Left cardiac atrium (tissue), 1 donor: ENCODE measurements around the genes ZNF526, PAFAH1B3 and LIPE.

- PRO-cap = no peak
Observed at GRCh38 chr19:41714240-41714920, 6.0 kb downstream of the CEACAM5 start.

DNA sequence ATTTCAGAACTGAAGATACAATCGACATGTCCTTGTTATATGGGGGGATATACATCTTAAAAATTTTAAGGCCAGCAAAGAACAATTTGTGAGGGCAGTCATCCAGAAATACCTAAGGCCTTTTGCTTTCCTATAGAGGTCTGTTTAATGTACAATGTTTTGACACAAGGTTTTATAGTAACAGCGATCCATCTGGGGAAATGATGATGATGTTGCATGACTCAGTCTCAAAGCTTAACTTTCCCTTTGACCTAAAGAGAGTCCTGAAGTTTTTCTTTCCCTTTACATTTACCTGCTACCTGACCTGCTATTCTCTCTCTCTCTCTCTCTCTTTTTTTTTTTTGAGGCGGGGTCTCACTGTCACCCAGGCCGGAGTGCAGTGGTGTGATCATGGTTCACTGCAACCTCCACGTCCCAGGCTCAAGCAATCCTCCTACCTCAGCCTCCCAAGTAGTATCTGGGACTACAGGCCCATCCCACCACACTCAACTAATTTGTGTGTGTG is 20.1 kb upstream of the CEACAM6 start:
- PRO-cap = no peak

- PRO-cap = no peak
Observed at GRCh38 chr19:41740670-41741543, 14.4 kb upstream of the CEACAM6 start.

GRCh38 chr19:41752347-41753085 is 2.8 kb upstream of the CEACAM6 start:
- PRO-cap = no peak

- PRO-cap = no peak
Observed at GRCh38 chr19:41784265-41784932, 12.0 kb upstream of the CEACAM3 start.

DNA sequence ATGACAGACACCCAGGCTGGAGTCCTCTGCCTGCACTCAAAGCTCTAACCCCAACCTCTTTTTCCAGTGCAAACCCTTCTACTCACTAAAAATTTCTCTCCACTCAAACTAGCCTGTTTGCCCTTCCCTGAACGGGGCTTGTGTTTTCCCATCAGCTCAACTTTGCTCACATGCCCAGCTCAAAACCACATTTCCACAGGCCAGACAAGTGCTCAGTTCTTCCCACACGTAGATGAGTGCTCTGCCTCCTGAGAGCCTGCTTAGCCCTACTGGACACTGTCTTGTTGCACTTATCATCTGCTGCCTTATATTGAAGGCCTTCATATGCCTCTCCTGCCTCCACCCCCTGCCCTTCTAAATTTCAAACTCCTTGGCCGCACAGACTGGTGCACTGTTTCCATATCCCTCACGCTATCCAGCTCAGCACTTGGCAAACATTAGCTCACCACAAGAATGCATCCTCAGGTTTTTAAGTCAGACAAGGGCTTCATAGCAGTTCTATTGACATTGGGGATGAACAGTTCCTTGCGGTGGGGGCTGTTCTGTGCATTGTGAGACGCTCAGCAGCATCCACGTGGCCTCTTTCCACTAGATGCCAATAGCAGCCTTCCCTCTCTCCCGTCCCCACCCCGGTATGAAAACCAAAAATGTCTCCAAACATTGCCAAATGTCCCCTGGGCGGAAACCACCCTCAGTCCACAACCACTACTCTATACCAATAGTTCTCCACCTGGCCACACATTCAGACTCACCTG is 3.9 kb upstream of the CEACAM3 start:
- PRO-cap = no peak

- PRO-cap = no peak
Observed at GRCh38 chr19:41891697-41892061, 8.7 kb downstream of the ARHGEF1 start.

DNA sequence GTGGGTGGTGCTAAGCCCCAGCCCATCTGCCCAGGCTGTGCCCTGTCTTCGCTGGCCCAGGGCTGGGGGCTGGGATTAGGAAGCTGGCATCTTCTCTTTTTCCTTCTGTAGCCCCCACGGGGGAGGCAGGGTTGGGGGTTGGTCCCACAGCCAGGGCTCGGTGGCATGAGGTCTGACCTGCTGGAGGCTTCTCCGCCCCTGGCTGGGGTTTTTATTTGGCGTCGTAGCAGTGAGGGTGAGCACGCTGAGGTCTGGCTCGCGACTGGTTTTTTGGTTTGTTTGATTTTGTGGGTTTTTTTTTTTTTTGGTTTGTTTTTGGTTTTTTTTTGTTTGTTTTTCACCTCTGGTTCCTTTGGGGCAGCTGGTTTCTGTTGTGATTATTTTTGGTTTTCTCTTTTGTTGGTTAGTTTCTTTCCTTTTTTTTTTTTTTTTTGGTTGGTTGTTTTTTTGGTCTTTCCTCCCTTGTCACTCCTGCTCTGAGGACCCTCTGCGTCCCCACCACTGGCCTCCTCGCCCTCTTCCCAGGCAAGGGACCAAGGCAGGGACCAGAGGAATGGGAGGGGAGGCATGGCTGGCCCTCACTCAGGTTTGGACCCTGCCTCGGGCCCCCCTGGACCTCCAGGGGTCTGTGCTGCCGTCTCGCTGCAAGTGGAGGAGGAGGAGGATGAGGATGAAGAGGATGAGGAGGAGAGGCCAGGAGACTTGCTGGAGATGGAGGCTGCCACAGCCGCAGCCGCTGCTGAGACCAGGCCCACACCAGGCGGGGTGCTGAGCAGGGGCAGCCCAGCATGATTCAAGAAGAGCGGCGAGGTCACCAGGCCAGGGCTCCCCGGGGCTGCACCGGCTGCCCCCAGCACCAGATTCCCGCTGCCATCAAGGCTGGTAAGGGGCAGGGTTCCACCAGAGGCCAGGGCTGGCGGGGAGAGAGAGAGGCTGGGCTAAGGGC is 15.0 kb downstream of the ZNF574 start:
- PRO-cap = no peak

- PRO-cap = no peak
Observed at GRCh38 chr19:42196182-42197287, 20.9 kb downstream of the DEDD2 start.

DNA sequence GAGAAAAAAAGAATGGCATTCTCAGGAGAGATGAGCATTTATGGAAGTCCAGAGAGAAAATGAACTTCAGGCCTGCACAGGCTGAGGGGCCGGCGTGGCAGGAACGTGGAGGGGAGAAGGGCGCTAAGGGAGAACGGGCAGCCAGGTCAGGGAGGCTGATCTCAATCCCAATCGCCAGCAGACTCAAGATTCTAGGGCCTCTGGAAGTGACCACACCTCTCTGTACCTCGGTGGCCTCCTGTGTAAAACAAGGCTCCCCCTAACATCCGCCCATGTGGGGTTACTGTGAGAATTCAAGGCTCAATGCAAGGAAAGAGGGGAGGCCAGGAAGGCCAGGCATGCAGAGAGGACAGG is 14.1 kb downstream of the DEDD2 start:
- PRO-cap = no peak

- PRO-cap = no peak
Observed at GRCh38 chr19:42209518-42209963, 7.9 kb downstream of the DEDD2 start.

- PRO-cap = bidirectional peak, plus-strand start at chr19:42220312, minus-strand start at chr19:42220130
Observed at GRCh38 chr19:42219643-42220695, at the start of gene ZNF526. Gene ZNF526 (plus strand): TSS chr19:42220312.

DNA sequence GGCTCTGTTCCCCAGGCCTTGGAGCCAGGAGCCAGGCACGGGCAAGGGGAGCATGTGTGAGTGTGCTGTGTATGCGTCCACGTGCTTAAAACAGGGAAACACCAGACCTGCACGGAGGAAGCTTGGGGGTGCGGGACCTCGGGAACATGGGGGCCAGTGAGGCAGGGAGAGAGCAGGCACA is 2.3 kb downstream of the ERF start:
- PRO-cap = no peak

DNA sequence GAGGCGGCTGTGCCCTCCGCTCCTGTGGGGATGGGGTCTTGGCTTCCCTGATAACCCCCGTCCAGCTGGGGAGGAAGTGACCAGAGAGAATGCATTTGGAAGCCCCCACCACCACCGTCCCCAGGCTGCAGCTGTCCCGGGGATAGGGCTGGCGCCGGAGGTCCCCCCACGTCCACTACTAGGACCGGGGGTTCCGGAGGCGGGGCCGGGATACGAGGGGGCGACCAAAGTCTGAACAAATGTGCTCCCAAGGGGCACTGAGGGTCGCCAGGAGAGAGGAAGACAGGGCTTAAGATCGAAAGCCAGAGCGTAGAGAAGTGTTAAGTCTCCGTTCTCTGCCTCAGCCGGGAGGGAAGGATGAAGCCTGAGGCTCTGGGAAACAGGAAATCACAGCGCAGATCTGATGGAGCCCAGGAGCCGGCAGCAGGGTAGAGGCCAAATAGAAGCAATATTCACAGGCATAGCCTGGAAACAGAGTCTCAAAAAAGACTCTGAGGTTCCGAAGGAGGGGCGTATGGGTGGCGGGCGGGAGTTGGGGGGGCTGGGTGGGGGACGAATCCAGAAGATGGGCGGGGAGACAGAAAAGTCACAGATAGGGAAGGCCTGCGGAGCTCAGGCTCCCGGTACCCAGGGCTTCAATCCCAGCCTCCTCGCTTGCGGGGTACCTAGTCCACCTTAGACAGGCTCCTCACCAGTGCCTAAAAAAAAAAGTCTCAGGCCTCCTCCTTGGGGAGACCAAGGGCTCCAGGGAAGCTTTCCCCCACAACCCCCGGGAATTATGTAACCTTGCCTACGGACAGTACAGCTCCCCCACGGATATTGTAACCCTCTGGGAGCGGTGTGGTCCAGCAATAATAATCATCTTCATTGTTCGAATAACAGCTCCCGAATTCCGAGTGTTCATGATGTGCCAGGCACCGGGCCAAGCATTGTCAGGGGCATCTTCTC is 1.1 kb upstream of the ERF start:
- PRO-cap = bidirectional peak, plus-strand start at position 395 of the sequence, minus-strand start at position 133 of the sequence; unidirectional peak, minus-strand start at position 700 of the sequence

DNA sequence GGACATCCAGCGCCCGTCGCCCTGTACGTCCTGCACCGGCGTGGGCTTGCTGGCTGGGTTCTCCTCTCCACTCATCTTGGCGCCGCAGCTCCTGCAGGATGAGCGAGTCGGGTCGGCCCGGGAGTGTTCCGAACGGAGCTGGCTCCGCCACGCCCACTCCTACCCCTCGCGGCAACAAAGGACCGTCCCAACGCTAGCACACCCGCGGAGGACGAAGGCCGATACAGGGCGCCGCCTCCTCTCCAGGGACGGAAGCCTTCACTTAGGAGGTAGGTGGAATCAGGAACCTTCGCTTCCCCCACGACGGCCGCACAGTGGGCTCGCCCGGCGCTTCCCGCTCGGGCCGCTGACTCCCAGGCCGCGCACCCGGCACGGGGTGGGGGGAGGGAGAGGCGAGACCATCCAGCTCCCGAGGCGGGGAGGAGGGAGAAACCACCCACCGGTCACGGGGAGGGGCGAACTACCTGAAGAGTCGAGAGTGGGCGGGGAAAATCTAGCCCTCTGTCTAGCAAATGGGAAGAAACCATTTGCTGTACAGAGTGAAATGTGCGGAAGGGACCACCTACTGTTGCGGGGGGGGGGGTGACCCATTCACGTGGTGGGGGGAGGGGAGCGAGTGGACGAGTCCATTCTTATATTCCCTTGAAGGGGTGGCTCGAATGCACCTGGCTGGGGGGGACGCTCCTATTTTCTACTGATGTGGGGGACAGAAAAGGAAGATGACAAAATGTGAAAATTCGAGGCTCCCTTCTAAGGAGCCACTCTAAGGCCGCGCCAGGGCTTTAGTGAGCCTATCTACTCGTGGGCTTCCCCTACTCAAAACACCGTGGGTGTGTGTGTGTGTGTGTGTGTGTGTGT is at the start of gene PAFAH1B3:
Gene PAFAH1B3 (minus strand): TSS at position 390 of the 858 bp plus-strand sequence.
- PRO-cap = no peak

GRCh38 chr19:42409361-42409837 is 17.8 kb downstream of the LIPE start:
- PRO-cap = no peak

- PRO-cap = no peak
Observed at GRCh38 chr19:42427104-42427516, at the start of gene LIPE. Gene LIPE (minus strand): TSS chr19:42427388.

- PRO-cap = no peak
Observed at GRCh38 chr19:42443835-42444432, 1.2 kb upstream of the CXCL17 start.

- PRO-cap = no peak
Observed at GRCh38 chr19:42447854-42448442, 5.2 kb upstream of the CXCL17 start.

DNA sequence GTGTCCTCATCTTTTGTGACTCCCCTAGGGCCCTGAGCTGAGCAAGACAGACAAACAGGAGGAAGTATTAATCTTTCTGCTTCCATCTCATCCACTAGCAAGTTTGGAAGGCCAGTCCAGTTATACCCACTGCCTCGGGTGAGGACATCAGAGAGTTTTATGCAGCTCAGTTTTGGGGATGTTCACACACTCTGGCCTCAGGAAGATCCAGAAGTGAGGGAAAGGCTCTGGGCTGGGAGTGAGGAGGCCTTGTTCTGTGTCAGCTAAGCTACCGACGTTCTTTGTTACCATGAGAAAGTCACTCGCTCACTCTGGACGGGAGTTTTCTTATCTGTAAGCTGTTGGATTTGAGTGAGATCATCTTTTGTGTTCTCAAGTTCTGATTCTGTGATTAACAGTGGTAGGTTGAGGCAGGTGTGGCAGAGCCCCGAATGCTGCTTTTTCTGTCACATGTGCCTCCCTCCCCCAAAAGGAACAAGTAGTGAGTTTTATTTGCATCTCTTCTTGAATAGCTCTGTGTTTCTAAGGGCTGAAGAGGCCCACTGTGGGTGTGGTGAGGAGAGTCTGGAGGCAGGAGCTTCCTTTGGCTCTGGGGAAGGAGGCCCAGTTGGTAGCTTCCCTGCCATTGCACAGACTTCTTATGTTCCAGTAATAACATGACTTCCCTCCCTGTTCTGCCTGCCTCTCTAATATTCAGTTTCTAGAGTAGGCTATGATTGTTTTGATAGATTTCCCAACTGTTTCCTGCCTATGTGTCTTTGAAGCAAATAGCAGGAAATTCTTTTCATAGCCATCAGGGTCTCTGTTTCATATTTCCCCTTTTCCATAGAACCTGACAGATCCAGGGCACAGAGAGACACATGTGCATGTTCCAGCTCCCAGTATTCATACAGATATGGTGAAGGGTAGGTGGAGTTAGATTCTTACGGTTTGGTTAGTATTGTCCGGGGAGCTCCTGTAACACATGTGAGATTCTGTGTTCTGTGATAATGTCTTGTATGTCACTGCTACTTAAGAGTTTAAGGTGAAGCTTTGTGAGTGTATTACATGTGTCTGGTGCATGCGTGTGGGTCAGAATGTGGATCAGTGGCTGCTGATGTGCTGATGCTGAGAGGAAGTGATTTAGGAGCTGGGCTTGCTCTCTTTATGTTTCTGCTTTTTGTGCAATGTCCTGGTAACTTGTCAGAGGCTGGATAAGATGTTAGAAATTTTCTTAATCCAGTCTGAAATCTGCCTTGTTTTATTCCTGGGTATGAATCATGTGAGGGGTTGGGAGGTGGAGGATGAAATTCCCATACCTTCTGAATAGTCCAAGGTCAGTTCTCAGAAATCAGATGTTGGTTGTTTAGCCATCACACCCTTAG is 24.0 kb upstream of the CXCL17 start:
- PRO-cap = no peak